Duodenum (tissue), 1 donor: ENCODE measurements around the gene UBXN6.

GRCh38 chr19:4357196-4357842, 14.0 kb downstream of the MPND start:
- PRO-cap: no peak

GRCh38 chr19:4358861-4360149, 15.9 kb downstream of the MPND start:
- PRO-cap: no peak

DNA sequence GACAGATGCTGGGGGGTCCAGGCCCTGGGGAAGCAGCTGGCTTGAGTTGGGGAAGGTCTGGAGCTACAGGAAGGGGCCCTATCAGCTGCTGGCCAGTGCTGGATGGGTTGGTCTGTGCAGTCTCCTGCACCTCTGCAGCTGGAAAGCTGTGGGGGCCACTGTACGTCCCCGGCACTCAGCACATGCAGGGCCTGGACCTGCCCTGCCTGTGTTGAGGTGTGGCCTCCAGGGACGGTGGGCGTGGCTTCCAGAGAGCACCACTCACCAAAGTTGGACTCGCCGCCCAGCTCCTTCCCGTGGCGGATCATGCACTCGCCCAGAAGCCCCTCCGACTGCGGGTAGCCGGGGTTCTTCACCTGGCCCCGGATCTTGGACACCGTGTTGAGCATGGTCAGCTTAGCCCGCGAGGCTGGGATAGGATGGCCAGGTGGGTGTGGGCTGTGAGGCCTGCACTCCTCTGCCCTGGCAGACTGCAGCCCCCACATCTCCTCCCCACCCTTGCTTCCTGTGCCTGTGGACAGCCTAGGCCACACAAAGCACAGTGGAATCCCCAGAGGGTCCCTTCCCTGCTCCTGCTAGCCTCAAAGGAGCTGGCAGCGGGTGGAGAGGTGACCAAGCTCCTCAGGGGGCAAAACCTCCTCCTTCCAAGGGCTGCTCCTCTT, 22.0 kb downstream of the MPND start:
- PRO-cap: no peak

DNA sequence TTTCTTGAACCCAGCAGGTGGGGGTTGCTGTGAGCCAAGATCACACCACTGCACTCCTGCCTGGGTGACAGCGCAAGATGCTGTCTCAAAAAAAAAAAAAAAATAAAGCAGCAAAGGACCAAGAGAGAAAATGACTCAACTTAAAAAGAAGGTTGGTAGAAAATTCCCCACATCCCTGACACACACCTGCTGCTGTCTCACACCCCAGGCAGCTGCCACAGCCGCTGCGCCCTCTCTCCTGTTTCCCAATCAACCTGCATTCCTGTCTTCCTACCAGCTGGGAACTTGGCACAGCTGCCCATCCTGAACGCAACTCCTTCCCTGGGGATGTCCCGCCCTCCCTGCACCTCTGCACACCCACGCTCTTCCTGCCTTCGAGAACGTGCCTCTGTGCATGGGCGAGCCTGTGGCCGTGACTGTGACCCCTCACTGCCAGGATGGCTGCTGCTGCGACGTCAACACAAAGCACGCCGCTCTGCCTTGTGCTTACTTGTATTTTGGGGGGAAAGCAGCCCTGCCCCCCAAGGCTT, 20.9 kb downstream of the SH3GL1 start:
- PRO-cap: unidirectional peak, minus-strand start at position 247 of the sequence

DNA sequence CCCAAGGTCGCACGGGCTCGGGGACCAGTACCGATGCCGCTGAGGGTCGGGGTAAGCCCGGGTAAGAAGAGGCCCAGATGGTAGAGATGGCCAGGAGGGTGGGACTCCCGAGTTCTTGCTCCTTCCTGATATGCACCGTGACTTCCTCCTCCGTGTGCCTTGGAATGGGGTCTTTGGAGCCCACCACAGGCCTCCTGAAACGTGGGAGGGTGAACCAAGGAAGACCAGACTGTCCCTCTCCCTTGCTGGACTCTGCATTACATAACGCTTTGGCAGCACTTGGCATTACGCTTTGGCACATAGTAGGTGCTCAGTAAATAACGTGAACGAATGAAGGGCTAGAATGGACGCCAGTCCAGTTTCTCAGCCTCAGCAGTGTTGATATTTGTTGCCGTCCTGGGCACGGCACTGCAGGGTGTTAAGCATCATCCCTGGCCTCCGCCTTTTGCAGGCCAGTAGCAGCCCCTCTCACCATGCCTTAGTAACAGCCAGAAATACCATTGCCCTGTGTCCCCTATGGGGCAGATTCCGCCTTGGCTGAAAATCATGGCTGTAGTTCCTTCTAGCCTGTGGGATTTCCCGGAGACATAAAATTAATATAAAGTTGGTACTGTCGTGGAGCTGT, 876 bp downstream of the CHAF1A start:
- PRO-cap: no peak

DNA sequence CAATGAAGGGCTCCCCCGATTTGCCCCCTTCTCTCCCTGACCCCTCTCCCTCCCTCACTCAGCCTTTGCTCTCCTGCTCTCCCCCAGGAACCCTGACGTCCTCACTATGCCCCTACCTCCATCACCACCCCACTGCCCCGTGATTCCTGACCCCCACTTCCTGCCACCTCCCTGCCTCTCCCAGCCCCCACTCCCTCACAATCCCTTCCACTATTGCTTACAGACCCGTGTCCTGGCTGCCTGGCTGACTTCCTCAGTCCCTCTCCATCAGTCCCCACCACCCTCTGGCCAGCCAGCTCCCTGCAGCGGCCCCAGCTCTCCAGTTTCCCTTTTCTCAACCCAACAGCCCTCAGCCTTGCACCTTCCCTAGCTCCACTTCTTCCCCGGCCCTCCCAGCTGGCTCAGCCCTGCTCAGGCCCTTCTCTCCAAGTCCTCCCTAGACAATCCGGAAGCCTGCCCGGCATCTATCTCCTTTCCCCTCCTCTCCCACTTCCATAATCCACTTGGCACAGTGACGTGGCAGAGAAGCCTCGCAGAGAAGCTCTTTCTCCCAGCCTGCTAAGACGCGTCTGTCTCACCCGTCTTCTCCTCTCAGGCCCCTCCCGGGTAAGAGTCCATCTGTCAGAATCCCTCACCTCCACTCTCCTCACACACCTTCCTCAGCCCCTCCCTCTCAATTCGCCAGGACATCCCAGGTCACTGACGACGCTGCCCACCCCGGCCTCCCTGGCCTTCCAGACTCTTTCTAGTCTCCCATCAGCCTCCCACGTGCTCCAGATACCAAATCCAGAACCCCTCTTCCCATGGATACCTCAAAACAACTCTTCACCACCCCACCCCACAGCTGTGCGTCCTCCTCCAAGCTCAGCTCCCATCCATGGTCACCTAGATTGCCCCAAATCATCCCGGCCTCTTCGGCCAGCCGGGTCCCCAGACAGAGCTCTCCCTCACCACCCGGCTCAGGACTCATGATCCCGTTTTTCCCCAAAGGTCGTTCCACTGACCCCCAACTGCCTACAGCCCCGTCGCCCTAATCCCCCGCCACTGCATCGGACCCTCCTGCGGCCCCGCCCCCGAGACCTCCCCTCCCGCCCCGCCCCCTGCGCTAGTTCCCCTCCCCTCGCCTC, 989 bp downstream of the UBXN6 start:
- PRO-cap: no peak

GRCh38 chr19:4457369-4458398, at the start of gene UBXN6:
TSS of gene UBXN6 (minus strand) at chr19:4457794.
- PRO-cap: bidirectional peak, plus-strand start at chr19:4458039, minus-strand start at chr19:4457794

DNA sequence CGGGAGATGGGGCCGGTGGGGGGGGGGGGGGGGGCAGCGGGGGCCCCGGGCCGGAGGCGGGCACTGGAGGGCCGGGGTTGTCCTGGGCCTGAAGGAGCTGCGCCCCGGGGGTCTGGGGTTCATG, 199 bp downstream of the HDGFL2 start:
- PRO-cap: no peak

DNA sequence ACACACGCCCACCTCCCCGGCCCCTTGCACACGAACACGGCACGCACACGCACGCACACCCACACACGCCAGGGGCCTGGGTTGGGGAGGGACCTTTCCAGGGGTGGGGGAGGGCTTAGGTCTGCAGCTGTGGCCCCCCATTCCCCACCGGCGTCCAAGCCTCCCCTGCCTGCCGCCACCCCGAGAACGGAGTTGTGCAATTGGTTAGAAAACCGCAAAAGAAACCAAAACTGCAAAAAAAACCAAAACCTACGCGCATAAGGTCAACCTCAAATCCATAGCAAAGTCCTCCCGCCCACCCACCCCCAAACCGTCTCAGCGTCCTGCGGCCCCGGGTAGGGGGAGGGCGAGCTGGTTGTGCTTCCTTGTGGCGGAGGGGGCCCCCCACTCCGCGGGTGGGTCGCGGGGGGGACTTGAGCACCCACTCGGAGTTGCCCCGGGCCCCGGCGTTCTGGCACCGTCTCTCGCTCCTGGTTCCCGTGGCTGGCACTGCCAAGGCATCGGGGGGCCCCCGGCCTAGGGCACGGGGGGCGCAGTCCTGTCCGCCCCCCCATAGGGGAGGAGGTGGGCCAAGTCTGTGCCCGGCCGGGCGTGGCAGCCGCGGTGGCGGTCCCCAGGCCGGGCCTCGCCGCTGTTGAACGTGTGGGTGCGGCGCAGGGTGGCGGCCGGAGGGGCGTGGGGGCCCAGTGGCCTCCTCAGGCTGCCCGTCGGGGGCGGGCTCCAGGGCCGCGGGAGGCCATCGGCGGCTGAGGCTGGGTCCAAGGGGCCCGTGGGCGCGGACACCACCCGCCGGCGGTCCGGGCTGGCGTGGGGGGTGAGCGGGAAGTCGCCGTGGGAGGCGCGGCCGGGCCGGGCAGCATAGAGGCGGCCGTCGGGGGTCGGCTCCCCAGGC, 3.5 kb upstream of the LRG1 start:
- PRO-cap: no peak

GRCh38 chr19:4557085-4557801, 2.2 kb downstream of the SEMA6B start:
- PRO-cap: no peak

GRCh38 chr19:4636024-4636779, 3.1 kb upstream of the TNFAIP8L1 start:
- PRO-cap: no peak

DNA sequence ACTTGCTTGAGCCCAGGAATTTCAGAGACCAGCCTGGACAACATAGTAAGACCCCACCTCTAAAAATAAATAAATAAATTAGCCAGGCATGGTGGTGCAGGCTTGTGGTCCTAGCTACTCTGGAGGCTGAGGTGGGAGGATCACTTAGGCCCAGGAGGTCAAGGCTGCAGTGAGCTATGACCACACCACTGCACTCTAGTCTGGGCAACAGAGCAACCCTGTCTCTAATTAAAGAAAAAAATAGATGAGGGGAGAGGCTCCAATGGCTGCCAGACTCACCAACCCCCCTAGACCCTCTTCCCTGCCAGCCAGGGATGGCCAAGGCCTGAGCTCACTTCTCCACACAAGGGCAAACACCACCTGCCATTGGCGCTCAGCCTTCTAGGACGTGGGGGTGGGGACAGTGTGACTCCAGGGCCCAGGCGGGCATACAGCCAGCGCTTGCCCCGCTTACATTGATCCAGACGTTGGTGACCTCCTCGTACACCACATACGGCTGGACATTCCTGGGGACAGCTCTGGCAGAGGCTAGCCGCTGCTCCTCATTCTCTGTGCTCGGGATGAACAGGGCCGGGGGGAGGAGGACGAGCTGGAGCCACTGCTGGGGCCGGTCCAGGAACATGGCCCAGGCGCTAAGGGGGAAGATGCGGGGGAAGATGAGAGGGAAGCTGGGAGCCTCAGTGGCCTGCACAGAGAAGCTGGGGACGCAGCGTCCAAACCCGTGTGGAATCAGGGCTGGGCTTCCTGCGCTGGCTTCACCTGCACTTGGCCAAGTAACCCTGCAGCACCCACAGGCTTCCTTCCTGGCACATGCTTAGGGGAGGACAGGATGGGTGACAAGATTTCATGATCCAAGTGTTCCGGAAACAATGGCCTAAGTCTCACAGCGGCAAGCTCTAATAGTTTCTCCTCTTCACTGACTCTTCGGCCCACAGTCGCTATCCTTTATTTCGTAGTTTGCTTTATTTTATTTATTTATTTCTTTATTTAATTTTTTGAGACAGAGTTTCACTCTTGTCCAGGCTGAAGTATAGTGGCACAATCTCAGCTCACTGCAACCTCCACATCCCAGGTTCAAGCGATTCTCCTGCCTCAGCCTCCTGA, 25.1 kb upstream of the MYDGF start:
- PRO-cap: no peak

GRCh38 chr19:4707188-4707725, 16.4 kb downstream of the DPP9 start:
- PRO-cap: no peak

DNA sequence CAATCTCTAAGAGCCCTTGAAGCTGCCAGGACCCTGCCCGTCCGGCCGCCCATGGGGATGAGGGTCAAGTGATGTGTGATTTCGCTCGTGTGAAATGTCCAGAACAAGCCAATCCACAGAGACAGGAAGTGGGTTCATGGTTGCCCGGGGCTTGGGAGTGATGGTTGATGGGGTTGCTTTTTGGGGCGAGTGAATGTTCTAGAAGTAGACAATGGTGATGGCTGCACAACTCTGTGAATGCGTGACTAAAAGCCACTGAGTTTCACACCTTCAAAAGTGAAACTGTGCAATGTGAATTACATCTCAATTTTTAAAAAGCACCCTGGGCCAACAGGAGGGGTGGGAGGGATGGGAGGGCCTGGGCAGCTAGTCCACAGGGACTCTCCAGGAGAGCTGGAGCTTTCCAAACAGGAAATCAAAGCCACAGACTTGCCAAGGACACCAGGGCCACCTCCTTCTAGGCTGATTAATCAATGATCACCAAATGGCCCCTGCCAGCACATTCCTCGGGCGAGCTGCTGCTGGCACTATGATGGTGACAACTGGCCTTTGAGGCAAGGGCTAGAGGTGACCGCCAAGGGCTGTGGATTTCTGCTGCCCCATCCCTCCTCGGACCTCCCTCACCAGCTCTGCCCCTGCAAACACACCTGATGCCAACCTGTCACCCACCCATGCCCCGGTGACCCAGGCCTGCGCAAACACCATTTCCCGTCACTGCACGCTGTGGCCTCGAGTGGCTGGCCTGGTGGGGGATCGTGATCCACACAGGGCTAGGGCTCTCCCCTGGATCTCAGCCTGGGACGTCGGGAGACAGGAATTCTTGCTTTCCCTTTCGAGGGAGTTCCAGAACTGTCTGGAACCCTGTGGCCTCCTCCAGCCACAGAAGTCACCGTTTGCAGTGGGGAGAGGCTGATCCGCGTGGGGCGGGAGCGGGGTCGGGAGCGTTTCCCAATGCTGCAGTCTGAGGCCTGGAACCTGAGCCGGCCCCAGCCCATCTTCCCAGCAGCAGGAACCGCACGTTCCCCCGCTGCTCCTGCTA, 13.8 kb downstream of the DPP9 start:
- PRO-cap: no peak

DNA sequence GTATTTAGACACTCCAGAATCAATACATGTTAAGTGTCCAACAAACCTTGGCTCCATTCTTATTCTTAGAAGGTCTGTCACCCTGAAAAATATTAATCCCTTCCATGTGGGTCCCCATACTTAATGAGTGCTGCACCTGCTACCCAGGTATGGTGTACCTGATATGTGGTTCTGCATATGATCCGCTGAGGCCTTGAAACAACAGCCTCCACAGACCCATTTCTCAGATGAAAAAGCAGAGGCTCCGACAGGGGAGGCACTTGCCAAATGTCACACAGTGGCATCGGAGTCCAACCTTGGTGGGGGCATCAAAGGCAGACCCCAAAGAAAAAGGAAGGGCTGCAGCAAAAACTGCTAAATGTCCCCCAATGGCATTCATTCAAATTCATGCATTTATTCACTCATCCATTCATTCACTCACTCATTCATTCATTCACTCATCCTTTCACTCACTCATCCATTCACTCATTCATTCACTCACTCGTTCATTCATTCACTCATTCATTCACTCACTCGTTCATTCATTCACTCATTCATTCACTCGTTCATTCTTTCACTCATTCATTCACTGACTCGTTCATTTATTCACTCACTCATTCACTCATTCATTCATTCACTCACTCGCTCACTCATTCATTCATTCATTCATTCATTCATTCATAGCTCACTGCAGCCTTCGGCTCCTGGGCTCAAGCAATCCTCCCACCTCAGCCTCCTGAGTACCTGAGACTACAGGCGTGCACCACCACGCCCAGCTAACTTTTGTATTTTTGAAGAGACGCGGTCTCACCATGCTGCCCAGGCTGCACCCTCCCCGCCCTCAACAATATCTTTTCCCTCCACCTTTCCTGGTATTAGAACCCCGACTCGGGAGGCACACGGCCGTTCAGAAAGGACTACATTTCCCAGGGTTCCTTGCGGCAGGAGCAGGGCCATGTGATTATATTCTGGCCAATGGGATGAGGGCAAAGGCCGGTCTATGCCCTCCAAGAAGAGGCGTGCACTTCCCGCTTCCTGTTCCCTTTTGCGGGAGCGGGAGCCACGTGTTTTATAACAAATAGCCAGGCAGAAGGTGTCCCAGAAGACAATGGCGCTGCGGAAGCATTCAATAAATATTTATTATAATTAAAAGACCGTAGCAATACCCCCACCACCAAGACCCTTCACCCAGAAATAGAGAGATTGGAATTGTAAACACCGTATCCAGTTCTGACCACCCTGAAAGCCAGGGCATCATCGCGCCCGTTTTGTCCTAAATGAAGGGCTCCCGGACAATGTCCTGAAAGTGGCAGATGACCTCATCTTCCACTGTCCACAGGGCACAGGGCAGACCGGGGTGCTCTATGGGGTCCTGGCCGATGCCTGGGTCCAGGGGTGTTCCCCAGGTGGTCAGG, 16.2 kb downstream of the TICAM1 start:
- PRO-cap: no peak

GRCh38 chr19:4816226-4817514, 14.8 kb downstream of the TICAM1 start:
- PRO-cap: no peak

DNA sequence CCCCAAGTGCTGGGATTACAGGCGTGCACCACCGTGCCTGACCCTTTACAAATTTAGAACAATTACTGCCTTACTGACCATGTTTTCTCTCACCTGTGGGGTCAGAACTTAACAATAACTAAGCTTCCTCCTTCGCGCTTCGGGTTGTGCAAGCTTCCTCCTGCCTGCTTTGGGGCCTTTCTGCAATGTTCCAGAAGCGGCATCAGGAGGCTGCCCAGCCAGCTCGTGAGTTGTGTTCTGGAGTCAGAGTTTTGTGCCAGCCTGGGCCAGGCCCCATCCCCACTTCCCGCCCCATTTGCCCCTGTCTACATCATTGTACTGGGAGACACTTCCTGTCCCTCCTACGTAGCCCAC, 13.2 kb downstream of the UHRF1 start:
- PRO-cap: no peak

DNA sequence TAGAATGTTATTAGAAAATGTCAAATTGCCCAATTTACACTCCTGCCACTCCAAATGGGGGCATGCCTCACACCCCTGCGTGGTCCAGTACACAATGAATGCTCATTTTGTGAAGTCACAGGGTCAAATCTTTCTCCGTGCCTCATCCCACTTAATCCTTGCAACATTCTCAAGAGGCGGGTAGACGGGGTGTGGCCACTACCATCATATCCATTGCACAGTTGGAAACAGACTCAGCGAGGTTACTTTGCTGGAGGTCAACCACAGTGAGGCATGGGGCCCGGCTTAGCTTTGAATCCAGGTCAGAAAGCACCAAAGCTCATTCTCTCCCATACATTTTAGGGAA, 925 bp upstream of the KDM4B start:
- PRO-cap: no peak

DNA sequence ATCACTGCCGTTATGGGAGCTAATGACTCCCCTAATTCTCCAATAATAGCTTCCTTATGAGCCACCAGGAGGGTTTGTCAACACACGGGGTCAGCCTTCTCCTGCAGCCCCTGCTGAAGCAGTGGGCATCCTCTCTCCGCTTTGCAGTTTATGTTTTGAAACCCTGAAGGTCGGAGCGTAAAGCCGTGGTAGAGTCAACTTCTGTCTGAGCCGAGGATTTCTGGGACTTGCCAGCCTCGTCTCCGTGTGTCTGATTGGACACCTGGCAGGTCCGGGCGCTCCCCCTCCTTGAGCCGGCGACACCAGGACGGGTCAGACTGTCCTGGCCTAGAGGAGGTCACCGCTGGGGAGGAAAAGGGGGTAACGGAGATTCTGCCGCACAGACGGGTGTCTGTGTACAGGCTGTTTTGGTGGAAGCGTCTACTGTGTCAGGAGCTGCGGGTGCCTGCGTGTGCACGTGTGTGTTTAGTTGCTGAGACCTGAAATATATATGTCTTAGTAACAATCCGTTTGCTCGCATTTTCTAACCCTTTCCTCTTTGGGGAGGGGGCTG, 1.8 kb downstream of the KDM4B start:
- PRO-cap: no peak

DNA sequence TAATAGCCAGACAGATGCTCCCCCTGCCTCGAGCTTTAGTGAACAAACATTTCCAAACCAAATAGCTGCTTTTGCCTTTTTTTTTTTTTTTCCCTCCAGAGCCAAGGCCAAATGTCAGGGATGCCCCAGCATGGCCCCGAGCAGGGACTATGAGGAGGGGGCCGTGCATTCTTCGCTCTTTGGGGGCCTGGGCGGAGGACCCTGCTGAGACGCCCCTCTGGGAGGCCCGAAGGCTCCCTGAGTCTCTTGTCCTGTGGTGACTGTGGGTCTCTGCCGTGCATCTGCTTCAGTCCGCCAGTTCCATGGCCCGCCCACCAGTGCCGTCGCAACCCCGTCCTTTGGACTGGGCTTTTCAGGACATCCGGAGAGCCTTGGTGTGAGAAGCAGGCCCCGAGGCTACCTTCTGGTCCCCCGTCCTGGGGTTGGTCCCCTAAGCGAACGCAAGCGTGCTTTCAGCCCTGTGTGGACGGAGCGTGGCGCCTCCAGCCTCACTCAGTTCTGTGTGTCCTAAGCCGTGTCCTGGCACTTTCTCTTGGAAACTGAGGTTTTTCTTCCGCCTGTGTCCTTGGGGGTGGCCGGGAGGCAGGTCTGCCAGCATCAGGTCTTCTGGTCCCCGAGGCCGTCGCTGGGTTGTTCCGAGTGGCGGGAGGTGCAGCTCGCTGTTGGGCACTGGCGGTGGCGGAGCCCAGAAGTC, 99.3 kb downstream of the KDM4B start:
- PRO-cap: no peak